ENCODE measurements around a stretch of chr14.

- PRO-cap, 2 experiments, result no peak in any of the 2 experiments
Observed at GRCh38 chr14:96536020-96536549, 33.9 kb downstream of the PAPOLA start.

GRCh38 chr14:96592549-96593021, 90.4 kb downstream of the PAPOLA start:
- PRO-cap, 2 experiments, result no peak in any of the 2 experiments

GRCh38 chr14:97634841-97635382, 837.7 kb downstream of the VRK1 start:
- PRO-cap, 2 experiments, result no peak in any of the 2 experiments

GRCh38 chr14:97706968-97707203, 909.7 kb downstream of the VRK1 start:
- PRO-cap, 2 experiments, result no peak in any of the 2 experiments

GRCh38 chr14:97974480-97975082, 1177.4 kb downstream of the VRK1 start:
- PRO-cap, 2 experiments, result no peak in any of the 2 experiments

DNA sequence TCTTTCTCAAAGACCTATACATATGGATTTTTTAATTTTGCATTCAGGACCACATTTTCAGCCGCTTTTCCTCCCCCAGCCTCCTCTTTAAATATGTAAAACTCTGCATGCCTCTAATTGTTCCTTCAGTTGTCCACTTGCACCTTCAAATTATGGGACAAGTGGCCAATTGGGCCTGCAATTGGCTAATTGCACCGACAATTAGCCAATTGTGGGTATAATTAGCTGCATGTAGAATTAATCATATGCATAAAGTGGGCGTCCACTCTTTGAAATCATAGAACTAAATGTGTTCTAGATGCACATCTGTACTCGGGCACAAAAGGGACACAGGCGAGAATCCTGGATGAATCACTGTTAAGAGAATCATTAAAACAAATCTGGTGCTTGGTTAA, 1124.9 kb downstream of the BCL11B start:
- PRO-cap, 2 experiments, result no peak in any of the 2 experiments

- PRO-cap, 2 experiments, result no peak in any of the 2 experiments
Observed at GRCh38 chr14:98167291-98167550, 1104.8 kb downstream of the BCL11B start.

GRCh38 chr14:98175221-98175729, 1096.7 kb downstream of the BCL11B start:
- PRO-cap, 2 experiments, result no peak in any of the 2 experiments

DNA sequence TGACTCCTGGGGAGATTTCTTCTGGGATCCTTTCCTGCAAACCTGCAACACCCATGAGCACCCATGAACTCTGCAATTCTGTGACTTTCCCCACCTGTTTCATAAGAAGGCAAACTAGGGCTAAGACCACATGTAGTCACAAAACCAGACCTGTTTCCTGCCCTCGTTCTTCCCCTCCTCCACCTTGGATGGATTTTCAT, 1084.7 kb downstream of the BCL11B start:
- PRO-cap, 2 experiments, result peak in 1 of 2 experiments; most common minus-strand start position 74 of the sequence (in 1)

GRCh38 chr14:98443945-98444451, 828.0 kb downstream of the BCL11B start:
- PRO-cap, 2 experiments, result no peak in any of the 2 experiments

DNA sequence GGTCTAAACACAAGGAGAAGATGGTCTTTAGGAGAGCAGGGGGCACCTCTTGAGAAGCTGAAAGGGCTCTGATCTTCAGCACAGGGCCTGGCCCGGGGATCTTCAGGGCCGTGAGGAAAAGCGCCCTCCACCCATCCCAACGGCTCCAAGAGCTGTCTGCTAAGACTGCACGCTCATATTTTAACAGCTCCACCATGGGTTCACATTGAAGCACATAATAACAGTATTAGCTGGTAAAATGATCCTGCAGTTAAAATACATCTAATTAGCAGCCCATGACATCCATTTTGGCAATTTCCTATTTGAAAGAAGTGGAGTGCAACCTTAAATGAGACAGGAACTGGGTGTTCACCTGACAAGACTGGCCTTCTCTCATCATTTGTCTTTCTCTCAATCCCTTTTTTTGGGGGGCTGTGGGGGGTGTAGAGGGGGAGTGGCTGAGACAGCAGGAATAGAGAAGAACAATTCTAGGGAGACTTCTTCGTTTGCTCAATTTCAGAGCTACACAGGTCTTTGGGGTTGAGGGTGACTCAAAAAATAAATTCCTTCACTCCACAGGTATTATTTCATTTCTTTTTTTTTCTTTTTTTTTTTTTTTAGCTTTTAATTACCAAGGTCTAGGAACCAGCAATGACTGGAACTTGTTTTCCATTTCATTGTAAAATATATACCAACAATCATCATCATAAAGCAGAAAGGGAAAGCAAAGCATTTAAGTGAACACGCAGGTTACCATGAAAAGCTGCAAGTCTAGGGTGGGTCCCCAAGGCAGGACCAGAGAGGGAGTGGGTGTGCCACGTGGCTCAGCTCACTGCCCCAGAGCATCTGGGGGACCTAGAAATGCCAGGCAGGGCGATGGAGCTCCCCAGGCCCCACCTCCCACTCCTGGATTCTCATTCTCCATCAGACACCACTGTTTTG, 35.1 kb downstream of the BCL11B start:
- PRO-cap, 2 experiments, result no peak in any of the 2 experiments

- PRO-cap, 2 experiments, result no peak in any of the 2 experiments
Observed at GRCh38 chr14:99247268-99247838, 24.6 kb downstream of the BCL11B start.

GRCh38 chr14:99508537-99508940, 27.3 kb downstream of the CCNK start:
- PRO-cap, 2 experiments, result no peak in any of the 2 experiments

GRCh38 chr14:99514251-99514949, 33.2 kb downstream of the CCNK start:
- PRO-cap, 2 experiments, result no peak in any of the 2 experiments

GRCh38 chr14:99554038-99554736, 49.8 kb downstream of the CCDC85C start:
- PRO-cap, 2 experiments, result no peak in any of the 2 experiments

- PRO-cap, 2 experiments, result no peak in any of the 2 experiments
Observed at GRCh38 chr14:99619957-99620480, 16.0 kb upstream of the CCDC85C start.

GRCh38 chr14:99682546-99683055, 1.5 kb upstream of the CYP46A1 start:
- PRO-cap, 2 experiments, result no peak in any of the 2 experiments

GRCh38 chr14:99729953-99730481, 45.9 kb downstream of the CYP46A1 start:
- PRO-cap, 2 experiments, result no peak in any of the 2 experiments

DNA sequence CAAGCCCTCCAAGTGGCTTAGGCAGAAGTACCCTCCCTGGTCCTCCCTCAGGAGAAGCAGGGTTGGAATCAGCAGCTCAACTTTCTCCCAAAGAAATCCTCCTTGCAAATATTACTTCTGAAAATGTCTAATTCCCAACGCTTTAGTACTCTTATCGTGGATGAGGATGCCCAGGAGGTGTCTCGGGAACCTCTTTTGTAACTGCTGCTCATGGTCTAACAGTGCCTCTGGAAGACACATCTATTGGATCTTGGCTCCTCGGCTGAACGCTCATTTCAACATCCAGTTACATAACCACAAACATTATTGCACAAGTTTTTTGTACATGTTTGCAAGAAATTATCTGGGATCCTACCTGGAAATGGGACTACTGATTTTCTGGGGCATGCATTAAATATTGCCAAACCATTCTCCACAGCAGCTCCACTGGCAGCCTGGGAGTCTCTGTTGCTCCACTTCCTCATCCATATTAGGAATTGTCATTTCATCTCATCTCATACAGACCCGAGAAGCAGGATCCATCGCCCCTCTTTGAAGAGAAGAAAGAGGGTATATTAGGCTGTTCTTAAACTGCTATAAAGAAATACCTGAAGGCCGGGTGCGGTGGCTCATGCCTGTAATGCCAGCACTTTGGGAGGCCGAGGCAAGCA, 117.5 kb upstream of the EVL start:
- PRO-cap, 2 experiments, result no peak in any of the 2 experiments

GRCh38 chr14:99972164-99972911, 92.9 kb upstream of the EVL start:
- PRO-cap, 2 experiments, result no peak in any of the 2 experiments